Peyer's patch (tissue), 4 donors: ENCODE measurements around the gene STX5.

GRCh38 chr11:62548568-62549401, 2.2 kb upstream of the AHNAK start:
- PRO-cap: no peak
- RAMPAGE, long total RNA, 4 experiments: no peak in any of the 4 experiments

- PRO-cap: no peak
- RAMPAGE, long total RNA, 4 experiments: no peak in any of the 4 experiments
These were observed 3.7 kb downstream of the TUT1 start for GRCh38 chr11:62587708-62587982.

DNA sequence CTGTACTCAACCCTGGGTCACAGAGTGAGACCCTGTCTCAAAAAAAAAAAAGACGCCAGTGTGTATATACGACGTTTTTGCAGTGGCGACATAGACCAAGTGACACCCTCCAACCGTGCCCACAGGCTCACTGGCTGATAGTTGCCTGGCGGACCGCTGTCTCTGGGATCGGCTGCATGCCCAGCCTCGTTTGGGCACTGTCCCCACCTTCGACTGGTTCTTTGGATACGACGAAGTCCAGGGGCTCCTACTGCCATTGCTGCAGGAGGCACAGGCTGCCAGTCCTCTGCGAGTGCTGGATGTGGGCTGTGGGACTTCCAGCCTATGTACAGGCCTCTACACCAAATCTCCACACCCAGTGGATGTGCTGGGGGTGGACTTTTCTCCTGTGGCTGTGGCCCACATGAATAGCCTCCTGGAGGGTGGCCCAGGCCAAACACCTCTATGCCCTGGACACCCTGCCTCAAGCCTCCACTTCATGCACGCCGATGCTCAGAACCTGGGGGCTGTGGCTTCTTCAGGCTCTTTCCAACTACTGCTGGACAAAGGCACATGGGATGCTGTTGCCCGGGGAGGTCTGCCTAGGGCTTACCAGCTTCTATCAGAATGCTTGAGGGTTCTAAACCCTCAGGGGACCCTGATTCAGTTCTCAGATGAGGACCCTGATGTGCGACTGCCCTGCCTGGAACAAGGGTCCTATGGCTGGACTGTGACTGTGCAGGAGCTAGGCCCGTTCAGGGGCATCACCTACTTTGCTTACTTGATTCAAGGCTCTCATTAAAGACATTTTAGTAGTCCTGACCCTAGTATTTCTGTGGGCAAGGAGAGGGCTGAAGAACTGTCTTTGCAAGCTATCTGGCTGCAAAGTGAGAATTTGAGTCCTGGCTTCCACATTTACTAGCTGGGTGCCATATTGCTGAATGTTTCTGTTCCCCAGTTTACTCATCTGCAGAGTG, 1.4 kb downstream of the CSKMT start:
- PRO-cap: no peak
- RAMPAGE, long total RNA, 4 experiments: no peak in any of the 4 experiments

DNA sequence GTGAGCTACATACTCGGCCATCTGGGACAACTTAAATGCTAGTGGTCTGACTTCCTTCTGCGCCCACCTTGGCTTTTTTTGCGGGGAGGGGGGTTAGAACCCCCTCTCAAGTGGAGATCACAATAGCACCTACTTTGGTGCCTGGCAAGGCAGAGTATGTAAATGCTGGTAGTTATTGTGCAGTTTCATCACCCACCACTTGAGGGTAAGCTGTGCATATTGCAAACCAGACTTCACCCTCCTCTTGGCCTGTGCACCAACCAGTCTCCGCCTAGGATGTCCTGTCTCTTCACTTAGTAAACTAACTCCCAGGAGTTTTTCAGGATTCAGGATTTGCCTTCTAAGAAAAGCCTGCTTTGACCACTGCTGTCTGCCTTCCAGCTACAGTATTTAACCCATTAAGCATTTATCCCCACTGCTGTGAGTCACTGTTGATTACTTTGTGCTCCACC, 1.9 kb upstream of the UBXN1 start:
- PRO-cap: no peak
- RAMPAGE, long total RNA, 4 experiments: no peak in any of the 4 experiments

GRCh38 chr11:62729038-62729247, 657 bp downstream of the TTC9C start:
- PRO-cap: no peak
- RAMPAGE, long total RNA, 4 experiments: no peak in any of the 4 experiments

- PRO-cap: no peak
- RAMPAGE, long total RNA, 4 experiments: no peak in any of the 4 experiments
These were observed 573 bp upstream of the TAF6L start for GRCh38 chr11:62770552-62771093.

DNA sequence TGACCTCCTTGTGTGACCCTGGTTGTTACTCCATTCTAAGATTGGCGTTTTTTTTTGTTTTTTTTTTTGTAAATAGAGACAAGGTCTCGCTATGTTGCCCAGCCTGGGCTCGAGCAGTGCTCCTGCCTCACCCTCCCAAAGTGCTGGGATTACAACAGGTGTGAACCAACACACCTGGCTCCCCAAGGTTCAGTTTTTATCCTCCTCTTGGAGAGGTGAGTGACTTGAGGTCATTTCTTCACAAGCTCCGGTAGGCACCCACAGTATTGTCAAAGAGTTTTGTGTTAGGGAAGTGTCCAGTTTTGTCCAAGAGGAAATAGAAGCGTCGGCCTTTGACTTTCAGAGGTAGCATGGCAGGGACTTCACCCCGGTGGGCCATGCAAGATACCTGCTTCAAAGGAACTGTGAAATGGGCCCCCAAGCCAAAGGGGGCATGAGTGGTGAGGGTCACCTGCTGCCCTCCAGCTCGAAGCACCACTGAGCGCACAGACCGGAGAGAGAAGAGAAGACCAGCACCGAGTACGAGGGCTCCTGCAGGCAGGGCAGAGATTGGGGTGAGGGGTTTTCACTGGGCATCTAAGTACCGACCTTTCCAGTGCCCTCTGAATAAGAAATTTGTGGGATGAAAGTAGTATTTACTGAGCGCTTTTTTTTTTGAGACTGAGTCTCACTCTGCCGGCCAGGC, 1.3 kb downstream of the TMEM223 start:
- PRO-cap: no peak
- RAMPAGE, long total RNA, 4 experiments: start-site peak on the plus strand in 1 of 4 experiments, centred at position 266 of the sequence, 21 reads per replicate

DNA sequence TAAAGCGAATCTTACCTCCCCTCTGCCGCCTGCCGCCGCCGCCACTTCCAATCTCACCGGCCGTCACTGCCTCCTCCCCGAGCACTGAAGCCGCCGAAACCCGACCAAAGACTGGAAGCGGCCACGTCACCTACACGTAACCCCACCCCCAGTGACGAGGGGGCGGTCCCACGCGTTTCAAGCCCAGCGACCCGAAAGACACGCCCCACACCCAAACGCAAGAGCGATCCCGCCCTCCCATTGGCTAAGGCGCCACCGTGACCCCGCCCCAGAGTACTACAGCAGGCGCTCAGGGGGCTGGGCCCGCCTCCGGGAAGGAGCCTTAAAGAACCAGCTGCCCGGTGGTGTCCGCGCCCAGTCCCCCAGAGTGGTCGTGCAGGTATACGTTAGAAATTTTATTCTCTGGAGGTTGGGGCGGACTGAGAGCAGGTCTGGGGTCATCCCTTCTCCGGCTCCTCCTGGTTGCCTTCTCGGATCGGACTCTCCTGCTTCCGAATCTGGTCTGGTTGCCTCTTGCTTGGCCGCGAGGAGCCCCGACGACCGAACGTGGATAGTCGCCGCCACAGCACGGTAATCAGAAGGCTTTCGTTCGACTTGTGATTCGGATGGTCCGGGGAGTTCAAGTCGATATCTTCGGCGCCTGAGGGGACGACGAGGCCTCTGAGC, at the start of gene STX5:
Gene STX5, minus strand, starts transcription at position 113 of the 666 bp plus-strand sequence.
- PRO-cap: bidirectional peak, plus-strand start at position 306 of the sequence, minus-strand start at position 113 of the sequence
- RAMPAGE, long total RNA, 4 experiments: start-site peak on the plus strand in 1 of 4 experiments, centred at position 345 of the sequence, 7 reads per replicate; start-site peak on the minus strand in 3 of 4 experiments, centred at positions 106 to 115 of the sequence, 13 to 63 reads per replicate

DNA sequence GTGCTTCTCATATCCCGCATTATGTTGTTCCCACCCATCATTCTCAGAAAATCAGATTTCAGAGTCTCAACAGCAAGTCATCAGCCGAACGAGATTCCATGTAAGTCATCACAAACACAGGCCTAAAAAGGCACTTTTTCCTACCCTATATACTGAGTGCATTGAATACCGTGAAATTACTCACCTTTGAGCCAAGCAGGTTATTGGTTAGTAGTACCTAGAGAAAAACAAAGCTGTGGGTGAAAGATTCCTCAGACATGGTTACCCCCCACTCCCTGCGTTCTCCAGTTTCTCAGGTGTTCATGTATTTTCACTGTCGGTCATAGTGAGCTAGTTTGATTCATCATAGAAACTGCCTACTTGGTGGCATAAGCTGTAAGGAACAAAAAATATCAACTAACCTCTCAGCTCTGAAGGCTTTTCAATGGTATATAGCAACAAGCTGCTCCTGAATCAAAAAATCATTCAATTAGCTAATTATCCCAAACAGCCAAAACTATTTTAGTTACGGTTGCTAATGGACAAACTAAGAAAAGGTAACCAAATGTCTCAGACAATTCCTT, 14.3 kb upstream of the WDR74 start:
- PRO-cap: no peak
- RAMPAGE, long total RNA, 4 experiments: no peak in any of the 4 experiments

- PRO-cap: no peak
- RAMPAGE, long total RNA, 4 experiments: no peak in any of the 4 experiments
These were observed 8.2 kb upstream of the SLC22A8 start for GRCh38 chr11:63023624-63024483.

DNA sequence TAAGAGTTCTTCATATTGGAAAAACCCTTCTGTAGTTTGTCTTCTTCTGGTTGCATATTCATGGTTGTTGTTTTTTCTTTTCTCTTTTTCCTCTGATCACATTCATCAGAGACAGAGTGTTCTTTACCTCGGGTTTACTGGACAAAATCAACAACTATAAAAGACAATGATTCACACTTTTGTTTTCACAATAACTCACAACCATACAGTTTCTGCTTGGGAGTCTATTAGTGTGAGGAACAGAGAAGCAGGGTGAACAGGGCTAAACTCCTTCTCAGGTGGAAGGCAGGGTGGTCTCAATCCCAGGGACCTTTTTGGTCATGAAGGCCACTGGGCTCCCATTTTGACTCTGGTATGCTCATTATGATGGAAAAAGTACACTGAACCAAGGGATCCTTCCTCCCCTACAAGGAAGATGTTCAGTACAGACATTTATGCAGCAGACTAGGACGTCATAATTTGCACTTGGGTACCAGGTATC, 2.7 kb upstream of the SLC22A25 start:
- PRO-cap: no peak
- RAMPAGE, long total RNA, 4 experiments: no peak in any of the 4 experiments

DNA sequence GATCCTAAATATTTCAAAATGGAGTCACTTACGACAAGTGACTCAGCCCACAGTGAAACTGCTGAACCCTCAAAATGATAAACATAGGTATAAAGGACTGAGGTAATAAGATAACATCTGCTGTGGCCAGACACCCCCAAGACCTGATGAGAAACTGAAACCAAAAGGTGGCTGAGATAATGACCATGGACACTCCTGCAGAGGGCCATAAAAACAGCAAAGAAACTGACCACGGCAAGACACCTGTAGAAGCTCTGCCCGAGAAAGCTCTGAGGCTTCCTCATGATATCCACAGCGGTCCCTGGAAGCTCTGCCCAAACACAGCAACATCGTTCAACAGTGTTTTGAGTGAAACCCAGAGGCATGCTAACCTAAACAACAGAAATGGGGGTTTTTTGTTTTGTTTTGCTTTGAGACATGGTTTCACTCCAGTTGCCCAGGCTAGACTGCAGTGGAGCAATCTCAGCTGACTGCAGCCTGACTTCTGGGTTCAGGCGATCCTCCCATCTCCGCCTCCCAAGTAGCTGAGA, 1.6 kb upstream of the PLAAT4 start:
- PRO-cap: no peak
- RAMPAGE, long total RNA, 4 experiments: no peak in any of the 4 experiments

DNA sequence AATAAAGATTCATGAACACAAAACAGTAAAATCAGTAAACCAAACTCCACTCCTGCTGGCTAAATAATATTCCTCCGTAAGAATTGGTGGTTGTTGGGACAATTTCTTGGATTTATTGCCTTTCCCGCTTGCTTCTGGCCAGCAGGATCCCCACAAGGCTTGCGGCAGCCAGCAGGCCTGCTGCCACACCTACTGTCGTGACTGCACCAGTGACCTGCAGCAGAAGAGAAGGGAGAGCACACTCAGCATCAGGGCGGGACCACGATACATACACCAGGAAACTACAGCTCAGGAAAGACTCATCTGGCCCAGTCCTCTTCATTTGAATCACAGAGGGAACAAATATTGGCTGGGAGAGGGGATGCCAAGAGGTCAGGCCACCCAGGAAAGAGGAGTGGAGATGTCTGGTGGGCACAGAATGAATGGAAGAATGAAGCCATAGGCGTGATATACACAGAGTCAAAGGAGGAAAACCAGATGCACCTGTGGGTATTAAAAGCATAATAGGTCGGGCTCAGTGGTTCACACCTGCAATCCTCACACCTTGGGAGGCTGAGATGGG, 10.2 kb downstream of the PLAAT2 start:
- PRO-cap: no peak
- RAMPAGE, long total RNA, 4 experiments: no peak in any of the 4 experiments

DNA sequence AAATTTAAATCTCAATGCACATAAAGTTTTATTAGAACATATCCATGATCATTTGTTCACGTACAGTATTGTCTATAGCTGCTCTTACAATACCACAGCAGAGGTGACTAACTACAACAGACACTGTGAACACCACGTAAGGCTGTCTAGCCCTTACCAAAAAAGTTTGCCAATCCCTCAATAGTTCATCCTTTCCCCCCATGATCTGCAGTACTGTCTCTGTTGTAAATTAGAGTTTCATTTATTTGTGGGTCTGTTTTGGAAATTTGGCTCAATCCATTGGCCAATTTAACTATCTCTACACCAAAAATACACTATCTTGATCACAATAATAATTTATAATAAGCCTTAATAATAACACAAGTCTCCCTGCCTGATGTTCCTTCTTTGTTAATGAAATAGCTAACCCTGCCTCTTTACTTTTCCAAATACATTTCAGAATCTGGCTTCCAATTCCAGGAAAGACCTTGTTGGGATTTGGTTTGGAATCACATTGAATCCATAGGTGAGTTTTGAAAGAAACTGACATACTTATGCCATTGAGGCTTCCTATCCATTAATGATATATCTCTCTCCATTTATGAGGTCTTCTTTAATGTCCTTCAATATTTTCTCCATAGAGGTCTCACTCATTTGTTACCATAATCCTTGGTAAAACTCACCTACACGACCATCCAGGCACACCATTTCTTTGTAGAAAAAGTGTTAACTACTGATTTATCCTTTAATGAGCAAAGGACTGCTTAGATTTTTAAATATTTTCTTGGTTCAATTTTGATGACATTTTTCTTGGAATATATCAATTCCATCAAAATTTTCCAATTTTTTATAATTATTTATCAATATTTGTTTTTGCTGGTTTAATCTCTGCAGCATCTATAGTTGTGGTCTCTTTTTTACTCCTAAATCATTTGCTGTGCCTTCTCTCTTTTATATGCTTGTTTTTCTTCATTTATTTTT, 6.8 kb upstream of the PLAAT2 start:
- PRO-cap: no peak
- RAMPAGE, long total RNA, 4 experiments: no peak in any of the 4 experiments

GRCh38 chr11:63767969-63768577, 502 bp downstream of the ZFTA start:
- PRO-cap: no peak
- RAMPAGE, long total RNA, 4 experiments: no peak in any of the 4 experiments

DNA sequence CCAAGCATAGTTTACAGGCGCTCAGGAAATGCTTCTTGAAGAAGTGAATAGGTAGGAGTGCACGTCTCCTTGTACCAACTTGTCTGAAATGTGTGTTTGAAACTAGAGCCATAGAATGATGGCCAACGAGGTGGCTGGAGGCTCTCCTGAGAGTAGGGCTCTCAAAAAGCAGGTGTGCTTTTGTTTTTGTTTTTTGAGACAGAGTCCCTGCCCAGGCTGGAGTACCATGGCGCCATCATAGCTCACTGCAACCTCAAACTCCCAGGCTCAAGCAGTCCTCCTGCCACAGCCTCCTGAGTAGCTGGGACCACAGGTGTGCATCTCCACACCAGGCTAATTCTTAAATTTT, 8.3 kb downstream of the SPINDOC start:
- PRO-cap: no peak
- RAMPAGE, long total RNA, 4 experiments: no peak in any of the 4 experiments

DNA sequence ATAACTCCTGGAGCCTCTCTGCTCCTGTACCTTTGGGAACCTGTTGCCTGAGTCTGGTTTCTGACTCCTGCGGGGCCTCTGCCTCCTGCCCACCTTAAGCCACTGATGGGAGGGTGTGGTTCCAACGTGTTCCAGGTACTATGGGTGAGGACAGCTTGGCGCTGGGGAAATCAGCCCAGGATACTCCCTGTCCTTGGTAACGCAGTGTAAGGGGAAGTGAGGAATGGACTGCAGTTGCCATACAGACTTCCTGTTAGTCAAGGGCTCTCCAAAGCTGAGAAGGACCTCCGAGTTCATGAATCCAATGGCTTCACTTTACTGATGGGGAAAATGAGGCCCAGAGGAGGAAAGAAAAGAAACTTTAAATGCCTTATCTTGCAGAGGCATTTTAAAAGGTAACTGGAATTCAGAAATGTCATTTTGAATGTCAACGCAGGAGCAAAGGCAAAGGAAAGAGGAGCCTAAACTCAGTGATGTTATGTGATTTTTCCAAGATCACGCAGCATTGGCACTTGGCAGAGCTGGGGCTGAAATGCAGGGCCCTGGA, 1.1 kb upstream of the MARK2 start:
- PRO-cap: unidirectional peak, plus-strand start at position 204 of the sequence
- RAMPAGE, long total RNA, 4 experiments: no peak in any of the 4 experiments

GRCh38 chr11:63839397-63840397, 787 bp downstream of the MARK2 start:
- PRO-cap: unidirectional peak, minus-strand start at chr11:63840007
- RAMPAGE, long total RNA, 4 experiments: start-site peak on the minus strand in 1 of 4 experiments, at chr11:63839755-63839829 at its widest, 7 reads per replicate

DNA sequence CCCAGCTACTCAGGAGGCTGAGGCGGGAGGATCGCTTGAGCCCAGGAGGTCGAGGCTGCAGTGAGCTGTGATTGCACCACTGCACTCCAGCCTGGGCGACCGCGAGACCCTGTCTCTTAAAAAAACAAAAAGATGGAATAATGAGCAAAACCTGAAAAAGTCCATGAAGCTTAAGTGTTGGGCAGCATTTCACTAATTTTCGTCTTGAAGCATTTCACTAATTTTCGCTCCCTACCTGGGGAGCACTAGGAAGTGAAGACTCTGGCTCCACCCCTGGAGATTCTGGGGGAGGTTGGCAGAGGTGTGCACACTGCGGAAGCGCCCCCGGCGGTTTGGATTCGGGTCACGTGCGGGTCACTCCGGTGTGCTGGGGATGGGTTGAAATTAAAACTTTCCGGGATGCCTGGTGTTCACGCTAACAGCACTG, 914 bp upstream of the NAA40 start:
- PRO-cap: no peak
- RAMPAGE, long total RNA, 4 experiments: no peak in any of the 4 experiments

- PRO-cap: no peak
- RAMPAGE, long total RNA, 4 experiments: no peak in any of the 4 experiments
These were observed 467 bp downstream of the NAA40 start for GRCh38 chr11:63939348-63939589.